ENCODE measurements around the genes ZC3H12C and BTG4.

- RAMPAGE, long total RNA, result no peak
- RRBS, result no CpG with 5 or more reads among the region's 7 CpGs
Observed at GRCh38 chr11:108591871-108592427, 1.6 kb downstream of the EXPH5 start.

- RAMPAGE, long total RNA, result no peak
- RRBS, result no CpG with 5 or more reads among the region's 2 CpGs
Observed at GRCh38 chr11:108854082-108854777, 189.4 kb downstream of the DDX10 start.

- RAMPAGE, long total RNA, result no peak
- RRBS, result no CpG with 5 or more reads among the region's 5 CpGs
Observed at GRCh38 chr11:108857434-108857777, 192.5 kb downstream of the DDX10 start.

DNA sequence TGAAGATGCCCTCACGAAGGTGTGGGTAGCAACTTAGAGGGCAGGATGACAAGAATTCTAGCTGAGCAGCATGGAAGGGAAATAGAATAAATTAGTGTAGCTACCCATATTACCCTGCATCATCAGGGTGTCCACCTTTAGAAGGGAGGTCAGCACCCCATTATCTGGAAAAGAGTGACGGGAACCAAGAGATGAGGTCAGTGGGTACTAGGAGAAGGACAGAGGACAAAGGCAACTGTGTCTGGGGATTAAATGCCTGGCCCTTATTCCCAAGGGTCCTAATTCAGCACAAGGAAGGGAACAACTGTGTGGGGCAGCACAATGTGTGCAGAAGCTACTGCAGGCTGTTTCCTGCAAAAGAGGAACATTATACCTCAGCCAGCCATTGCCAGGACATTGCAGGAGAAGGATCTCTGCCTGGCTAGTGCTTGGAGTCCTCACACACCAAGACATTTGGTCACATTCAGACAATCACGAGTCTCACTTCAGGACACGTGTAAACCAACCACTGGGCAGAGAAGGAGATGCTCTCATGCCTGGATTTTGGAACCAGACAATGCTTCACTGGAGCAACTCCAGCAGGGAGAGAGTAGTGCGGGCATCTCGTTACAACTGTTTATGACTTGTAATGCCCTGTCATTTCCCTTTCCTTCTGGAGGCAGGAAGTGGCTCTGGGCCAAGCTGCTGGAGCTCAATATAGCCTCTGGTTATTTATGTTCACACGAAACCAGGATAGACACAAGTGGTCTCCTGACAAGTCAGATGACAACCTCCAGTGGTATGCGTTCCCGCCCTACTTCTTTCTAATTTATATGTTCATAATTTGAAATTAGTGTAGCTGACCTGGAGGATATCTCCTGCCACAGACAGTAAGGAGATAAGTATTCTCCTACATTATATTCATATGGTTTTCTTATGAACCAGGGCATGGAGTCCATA lies 24.0 kb upstream of the ZC3H12C start:
- RAMPAGE, long total RNA, result no peak
- RRBS, result no CpG with 5 or more reads among the region's 9 CpGs

- RAMPAGE, long total RNA, result no peak
- RRBS, result no CpG with 5 or more reads among the region's 2 CpGs
Observed at GRCh38 chr11:110070098-110070496, 23.1 kb upstream of the ZC3H12C start.

GRCh38 chr11:110092442-110093462 lies at the start of gene ZC3H12C:
ZC3H12C (plus strand) TSS chr11:110093392.
- RAMPAGE, long total RNA, result no peak
- RRBS, result 2% methylated on average over 36 of the region's 116 CpGs

GRCh38 chr11:110127929-110128604 lies 34.9 kb downstream of the ZC3H12C start:
- RAMPAGE, long total RNA, result no peak
- RRBS, result no CpG with 5 or more reads among the region's 3 CpGs

- RAMPAGE, long total RNA, result no peak
- RRBS, result no CpG with 5 or more reads among the region's 39 CpGs
Observed at GRCh38 chr11:110208890-110209755, 87.3 kb downstream of the RDX start.

- RAMPAGE, long total RNA, result no peak
- RRBS, result no CpG with 5 or more reads among the region's 4 CpGs
Observed at GRCh38 chr11:110279467-110280008, 16.9 kb downstream of the RDX start.

- RAMPAGE, long total RNA, result no peak
- RRBS, result 1% methylated on average over 32 of the region's 51 CpGs
Observed at GRCh38 chr11:110295640-110296325, 631 bp downstream of the RDX start.

DNA sequence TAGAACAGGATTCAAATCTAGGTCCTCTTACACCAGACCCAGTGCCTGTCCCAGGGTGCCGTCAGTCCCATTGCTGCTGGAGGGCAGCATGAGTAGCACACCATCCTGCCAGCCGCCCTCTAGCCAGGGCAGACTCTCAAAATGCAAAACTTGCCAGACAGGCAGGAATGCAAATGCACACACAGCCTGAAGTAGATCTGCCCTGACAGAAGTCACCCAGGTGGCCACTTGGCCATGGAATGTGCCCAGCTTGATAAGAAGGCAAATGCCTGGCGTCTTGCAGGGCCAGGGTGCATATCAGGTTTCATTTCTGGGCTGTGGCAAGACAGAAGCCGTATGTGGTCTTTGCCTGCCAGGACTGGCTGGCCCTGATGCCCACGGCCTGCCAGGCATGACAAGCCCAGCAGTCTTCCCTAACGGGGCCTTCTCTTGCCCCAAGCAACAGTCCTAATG lies 29.5 kb downstream of the POU2AF3 start:
- RAMPAGE, long total RNA, result no peak
- RRBS, result no CpG with 5 or more reads among the region's 6 CpGs

DNA sequence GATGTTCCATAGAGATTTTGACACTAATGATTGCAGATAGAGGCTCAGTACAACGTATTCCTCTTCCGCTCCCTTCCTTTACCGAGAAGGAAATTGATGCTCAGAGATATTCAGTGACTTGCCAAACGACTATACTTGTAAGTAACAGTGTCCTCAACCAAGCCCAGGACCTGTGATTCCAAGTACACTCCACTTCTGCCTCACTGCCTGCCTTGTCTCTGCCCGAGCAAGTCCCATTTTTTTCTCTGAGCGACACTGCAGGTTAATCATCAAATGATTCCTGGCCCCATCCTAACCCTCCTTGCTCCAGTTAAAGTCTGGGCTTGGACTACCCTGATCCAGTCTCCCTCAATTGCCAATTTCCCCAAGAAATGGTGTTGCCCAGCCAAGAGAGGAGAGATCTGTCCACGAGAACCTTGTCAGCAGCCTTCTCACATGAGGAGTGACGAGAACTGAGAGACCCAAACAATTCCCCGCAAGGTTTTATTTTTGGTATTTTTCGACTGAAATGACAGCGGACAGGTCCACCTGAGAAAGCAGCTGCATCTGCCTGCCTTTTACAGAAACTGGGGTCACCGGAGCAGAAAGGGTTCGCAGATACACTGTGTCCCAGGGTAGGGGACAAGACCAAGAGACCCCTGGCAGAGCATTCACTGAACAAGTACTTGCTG lies 11.6 kb downstream of the POU2AF1 start:
- RAMPAGE, long total RNA, result no peak
- RRBS, result no CpG with 5 or more reads among the region's 13 CpGs

GRCh38 chr11:111439028-111439500 lies 60.0 kb upstream of the POU2AF1 start:
- RAMPAGE, long total RNA, result no peak
- RRBS, result no CpG with 5 or more reads among the region's 7 CpGs

GRCh38 chr11:111512233-111512629 lies at the start of gene BTG4:
BTG4 (minus strand) TSS chr11:111512386.
- RAMPAGE, long total RNA, result no peak
- RRBS, result no CpG with 5 or more reads among the region's 29 CpGs

DNA sequence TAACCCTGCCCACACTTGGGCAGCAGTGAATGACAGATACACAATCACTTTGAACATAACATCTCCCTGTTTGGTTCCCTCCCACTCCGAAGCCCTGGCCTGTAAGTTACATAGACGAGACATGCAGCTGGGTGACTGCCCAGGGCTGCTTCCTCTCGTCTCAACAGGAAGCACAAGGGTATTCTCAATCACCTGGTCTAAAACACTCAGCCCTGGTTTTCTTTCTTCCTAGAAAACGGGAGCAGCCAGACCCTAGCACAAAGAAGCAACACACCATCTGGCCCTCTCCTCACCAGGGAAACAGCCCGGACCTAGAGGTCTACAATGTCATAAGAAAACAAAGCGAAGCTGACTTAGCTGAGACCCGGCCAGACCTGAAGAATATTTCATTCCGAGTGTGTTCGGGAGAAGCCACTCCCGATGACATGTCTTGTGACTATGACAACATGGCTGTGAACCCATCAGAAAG lies 19.4 kb downstream of the LAYN start:
- RAMPAGE, long total RNA, result no peak
- RRBS, result 63% methylated on average over 2 of the region's 10 CpGs

GRCh38 chr11:111722457-111723334 lies 43.5 kb downstream of the PPP2R1B start:
- RAMPAGE, long total RNA, result no peak
- RRBS, result no CpG with 5 or more reads among the region's 15 CpGs

- RAMPAGE, long total RNA, result no peak
- RRBS, result no CpG with 5 or more reads among the region's 7 CpGs
Observed at GRCh38 chr11:111837178-111837827, 34.1 kb downstream of the ALG9 start.

GRCh38 chr11:111944000-111944634 lies 7.0 kb downstream of the DIXDC1 start:
- RAMPAGE, long total RNA, result no peak
- RRBS, result no CpG with 5 or more reads among the region's 3 CpGs

DNA sequence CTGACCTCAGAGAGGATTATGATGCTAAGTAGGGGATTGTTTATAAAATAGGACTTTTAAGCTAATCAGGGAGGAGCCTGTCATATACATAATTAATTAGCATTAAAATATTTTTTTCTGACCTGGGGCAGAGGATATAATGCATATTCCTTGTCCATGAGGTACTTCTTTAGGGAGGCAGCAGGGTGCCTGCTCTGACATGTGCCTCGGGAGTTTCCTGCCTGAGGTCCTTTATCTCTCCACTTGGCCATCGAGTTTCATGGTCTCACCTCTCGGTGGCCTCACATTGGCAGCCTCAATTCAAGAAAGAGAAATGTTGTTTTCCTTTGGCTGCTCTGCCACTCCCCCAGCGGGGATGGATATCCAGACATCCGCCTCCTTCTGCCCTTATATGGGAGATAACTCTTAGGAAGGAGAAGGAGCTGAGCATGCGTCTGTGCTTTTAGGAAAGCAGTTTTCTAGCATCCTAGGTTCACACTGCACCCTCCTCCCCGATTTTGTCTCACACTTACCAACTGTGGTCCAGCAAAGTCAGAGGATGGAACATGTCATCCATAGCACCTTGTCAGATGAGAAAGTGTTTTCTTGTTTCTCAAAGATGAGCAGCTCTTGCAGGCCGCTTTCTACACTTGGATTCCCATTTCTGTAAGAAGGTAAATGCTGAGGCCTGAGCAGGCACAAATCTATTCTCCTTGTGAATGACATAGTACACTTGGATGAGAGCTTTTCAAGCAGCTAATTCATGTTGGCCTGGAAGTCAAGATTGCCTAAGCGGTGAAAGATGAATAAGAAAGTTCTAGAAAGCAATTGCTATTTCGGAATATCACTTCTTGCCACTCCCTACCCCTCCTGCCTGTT lies 41.3 kb downstream of the DIXDC1 start:
- RAMPAGE, long total RNA, result no peak
- RRBS, result no CpG with 5 or more reads among the region's 10 CpGs

- RAMPAGE, long total RNA, result no peak
- RRBS, result no CpG with 5 or more reads among the region's 3 CpGs
Observed at GRCh38 chr11:111992402-111993010, 32.7 kb upstream of the DLAT start.

Data from cardiac muscle cell (in vitro differentiated cells and primary cell).